HL-60 (cell line): ENCODE measurements around a stretch of chr6.

DNA sequence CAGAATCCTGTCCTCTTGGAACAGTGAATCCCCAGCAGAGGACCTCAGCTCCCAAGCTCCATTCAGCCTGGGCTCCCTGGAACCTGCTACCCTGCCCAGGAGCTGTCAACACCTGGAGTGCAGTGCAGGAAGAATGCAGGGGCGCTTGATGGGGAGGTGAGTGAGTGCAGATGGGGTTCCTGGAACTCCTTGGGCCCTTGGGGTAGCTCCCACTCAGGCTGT lies 24.3 kb upstream of the HLA-E start:
- RRBS = no CpG with 5 or more reads among the region's 1 CpG

DNA sequence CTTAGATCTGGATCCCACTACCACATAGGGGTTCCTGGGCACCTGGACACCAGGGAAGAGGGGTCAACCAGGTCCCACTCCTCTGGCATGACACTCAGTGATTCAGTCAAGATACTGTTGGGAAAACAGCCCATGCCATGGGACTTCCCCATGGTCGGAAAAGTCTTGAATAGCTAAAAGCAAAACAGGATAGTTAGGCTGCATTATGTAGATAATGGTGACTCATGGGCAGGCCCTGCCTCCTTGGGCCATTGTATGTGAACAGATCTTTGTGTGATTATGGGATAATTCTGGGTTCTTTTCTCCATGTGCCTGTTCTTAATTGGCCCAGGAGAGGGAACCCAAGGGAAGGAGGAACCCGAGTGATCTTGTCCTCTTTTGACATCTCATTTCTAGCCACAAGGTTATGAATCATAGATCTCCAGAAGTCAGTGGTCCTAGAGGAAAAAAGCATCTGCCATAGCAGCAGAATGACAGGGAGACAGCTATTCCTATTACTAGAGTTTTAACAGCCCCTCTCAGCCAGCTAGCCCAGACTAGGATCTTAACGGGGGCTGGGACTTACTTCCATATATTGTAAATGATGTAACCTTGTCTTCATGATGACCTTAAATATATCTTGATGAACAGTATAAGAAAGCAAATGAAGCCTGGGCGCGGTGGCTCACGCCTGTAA lies 7.3 kb downstream of the HLA-E start:
- RRBS = no CpG with 5 or more reads among the region's 6 CpGs

GRCh38 chr6:30599536-30600311 lies 17.3 kb downstream of the PPP1R10 start:
- RRBS = no CpG with 5 or more reads among the region's 13 CpGs

GRCh38 chr6:30613849-30614273 lies 3.2 kb downstream of the PPP1R10 start:
- RRBS = no CpG with 5 or more reads among the region's 1 CpG

DNA sequence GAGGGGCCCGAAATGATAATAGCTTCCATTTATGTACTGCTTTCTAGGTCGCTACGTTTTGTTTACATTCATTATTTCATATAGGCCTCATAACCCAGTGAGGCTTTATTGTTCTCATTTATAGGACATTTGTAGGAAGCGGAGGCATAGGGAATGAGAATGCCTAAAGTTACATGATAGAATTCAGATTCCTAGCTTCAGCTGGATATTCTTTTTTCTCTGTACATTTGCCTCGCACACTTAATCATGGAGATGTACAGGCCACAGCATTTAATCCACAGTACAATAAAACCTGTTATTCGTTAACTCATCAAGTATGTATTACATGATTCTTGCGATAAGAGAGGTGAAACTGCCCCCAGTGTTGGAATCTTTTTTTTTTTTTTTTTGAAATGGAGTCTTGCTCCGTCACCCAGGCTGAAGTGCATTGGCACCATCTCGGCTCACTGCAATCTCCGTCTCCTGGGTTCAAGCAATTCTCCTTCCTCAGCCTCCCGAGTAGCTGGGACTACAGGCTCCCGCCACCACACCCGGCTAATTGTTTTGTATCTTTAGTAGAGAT lies 1.2 kb downstream of the C6orf136 start:
- RRBS = no CpG with 5 or more reads among the region's 13 CpGs

DNA sequence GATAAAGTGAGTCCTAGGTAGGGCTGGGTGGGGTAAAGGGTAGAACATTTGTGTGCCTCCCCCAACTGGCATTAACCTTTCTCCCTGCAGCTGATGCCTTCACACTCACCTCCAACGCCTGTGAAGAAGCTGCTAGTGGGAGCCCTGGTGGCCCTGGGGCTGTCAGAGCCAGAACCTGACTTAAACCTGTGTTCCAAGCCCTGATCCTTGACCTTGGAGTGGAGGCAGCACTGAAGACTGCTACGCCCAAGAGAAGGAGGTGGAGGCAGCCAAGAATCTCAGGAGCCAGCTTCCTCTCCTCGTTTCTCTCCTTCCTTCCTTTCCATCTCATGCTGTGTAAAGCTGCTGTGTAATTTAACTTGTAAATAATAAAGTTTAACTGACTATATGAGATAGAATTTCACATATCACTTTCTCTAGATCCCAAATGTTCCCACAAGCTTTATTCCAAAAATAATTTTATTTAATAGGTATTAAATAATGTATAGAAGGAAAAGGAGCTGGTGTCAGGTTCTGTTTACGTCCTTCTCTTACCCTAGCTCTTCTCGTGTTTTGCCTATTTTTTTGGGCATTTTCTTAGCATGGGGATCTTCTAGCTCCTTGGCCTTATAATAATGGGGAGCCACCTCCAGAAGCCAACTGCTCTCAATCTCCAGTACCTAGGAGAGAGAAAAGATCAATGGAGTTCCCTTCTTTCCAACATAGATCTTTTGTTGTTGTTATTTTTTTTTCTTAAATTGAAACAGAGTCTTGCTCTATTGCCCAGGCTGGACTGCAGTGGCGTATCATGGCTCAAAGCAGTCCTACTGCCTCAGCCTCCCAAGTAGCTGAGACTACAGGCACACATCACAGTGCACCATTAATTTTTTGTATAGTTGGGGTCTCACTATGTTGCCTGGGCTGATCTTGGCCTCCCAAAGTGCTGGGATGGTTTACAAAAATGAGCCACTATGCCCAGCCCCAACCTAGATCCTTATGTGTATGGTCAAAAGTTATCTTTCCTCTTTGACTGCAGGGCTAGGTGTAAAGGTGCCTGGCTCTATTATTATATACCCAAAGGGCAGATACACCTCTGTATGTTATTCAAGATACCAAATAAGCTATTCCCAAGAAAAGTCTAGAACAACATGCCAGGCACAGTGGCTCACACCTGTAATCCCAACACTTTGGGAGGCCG lies 6.2 kb downstream of the C6orf136 start:
- RRBS = no CpG with 5 or more reads among the region's 7 CpGs

DNA sequence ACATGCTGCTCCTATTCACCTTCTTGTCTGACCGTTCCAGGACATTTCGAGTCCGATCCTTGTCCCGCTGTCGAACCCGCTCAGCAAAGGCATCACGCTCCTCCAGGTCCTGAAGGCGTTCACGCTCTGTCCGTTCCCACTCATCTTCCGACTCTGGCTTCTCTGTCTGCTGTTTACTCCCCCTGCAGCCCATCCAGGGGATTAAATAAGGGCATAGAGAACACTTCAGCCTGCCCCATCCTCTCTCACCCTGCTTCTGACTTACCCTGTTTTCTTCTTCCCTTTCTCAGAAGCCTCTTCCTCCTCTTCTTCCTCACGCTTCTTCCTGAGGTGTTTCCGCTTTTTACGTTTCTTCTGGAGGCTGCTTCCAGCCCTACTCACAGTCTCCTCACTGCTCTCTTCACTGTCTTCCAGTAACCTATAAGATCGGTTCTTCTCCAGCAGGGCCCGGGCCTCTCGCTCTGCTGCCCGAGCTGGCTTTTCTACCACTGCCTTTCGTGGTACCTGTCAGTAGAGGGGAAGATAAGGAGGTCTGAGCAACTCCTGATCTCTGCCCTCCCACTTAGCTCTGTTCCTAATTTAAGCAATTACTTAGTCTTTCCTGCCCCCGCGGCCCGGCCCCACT lies 1.9 kb downstream of the DHX16 start:
- RRBS = no CpG with 5 or more reads among the region's 22 CpGs

- RRBS = no CpG with 5 or more reads among the region's 1 CpG
These were observed 9.8 kb downstream of the MDC1 start for GRCh38 chr6:30707339-30707538.

DNA sequence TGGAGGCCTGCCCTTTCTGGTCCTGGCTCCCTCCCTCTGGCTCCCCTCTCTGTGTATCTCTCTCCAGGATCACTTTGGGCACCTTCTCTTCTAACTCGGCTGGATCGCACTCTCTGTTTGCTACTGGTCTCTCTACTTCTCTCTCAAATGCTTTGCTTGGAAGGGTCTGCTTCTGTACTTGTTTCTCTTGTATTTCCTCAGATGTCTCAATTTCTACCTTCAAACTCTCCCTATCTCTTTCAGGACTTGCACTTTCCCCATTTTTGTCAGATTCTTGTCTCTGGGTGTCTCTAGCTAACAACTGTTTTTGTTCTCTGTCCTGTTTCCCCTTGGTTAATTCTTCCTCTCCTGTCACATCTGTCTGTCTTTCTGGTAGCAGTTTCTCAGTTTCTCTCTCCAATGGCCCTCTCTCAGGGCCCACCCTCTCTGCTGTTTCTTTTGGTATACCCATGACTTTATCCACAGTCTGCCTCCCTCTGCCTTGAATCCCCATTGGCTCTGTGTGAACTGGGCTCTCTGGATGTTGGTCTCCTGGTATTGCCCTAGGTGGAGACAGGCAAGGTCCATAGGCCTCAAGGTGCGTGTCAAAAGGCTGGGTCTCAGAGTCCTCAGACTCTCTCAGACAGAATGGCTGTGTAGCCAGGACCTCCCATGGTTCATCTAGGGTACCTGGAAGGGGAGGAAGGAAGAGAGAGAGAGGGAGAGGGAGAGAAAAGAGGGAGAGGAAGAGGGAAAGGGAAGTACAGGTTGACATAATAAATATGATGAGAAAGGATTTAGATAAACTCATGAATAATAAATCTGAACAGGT lies 9.2 kb downstream of the MDC1 start:
- RRBS = no CpG with 5 or more reads among the region's 3 CpGs

GRCh38 chr6:30723433-30724021 lies 3.4 kb downstream of the TUBB start:
- RRBS = no CpG with 5 or more reads among the region's 22 CpGs

DNA sequence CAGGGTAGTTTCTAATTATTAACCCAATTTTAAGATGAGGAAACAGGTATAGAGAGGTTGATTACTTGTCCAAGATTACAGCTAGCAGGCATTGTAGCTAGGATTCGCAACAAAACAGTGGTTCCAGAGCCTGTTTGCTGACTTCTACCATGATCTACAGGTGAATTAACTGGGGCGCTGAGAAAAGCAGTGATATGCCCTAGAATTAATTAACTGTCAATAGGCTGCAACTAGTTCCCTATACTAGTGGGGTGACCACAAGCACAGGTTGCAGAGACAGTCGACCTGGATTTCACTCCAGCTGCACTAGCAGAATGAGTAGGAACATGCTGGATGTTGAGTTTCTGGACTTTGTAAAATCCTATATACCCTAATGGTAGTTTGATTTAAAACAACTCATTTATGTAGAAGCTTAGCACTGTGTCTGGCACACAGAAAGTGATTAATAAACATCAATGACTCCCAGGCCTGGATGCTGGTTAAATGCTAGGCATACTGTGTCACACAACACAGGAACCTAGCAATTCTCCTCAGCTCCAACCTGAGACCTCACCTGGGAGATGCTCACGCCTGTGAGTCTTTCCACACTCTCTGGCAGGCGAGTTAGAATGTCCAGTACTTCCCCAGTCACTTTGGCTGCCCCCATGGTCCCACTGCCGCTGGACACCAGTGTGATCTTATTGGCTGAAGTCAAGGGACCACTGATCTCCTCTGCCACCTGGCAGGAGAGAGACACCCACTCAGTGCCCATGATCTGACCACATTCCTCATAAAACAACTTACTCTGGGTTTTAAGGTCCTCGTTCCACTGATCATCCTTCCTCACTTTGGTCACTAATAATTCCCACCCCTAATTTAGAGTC lies 9.5 kb downstream of the TUBB start:
- RRBS = no CpG with 5 or more reads among the region's 7 CpGs

GRCh38 chr6:30748807-30749923 lies 4.8 kb upstream of the IER3 start:
- RRBS = no CpG with 5 or more reads among the region's 18 CpGs

GRCh38 chr6:30764051-30764701 lies 19.8 kb upstream of the IER3 start:
- RRBS = no CpG with 5 or more reads among the region's 9 CpGs

GRCh38 chr6:30768747-30769912 lies 24.8 kb upstream of the IER3 start:
- RRBS = no CpG with 5 or more reads among the region's 19 CpGs

- RRBS = 67% methylated on average over 3 of the region's 13 CpGs
These were observed 56.0 kb upstream of the DDR1 start for GRCh38 chr6:30828028-30829003.

DNA sequence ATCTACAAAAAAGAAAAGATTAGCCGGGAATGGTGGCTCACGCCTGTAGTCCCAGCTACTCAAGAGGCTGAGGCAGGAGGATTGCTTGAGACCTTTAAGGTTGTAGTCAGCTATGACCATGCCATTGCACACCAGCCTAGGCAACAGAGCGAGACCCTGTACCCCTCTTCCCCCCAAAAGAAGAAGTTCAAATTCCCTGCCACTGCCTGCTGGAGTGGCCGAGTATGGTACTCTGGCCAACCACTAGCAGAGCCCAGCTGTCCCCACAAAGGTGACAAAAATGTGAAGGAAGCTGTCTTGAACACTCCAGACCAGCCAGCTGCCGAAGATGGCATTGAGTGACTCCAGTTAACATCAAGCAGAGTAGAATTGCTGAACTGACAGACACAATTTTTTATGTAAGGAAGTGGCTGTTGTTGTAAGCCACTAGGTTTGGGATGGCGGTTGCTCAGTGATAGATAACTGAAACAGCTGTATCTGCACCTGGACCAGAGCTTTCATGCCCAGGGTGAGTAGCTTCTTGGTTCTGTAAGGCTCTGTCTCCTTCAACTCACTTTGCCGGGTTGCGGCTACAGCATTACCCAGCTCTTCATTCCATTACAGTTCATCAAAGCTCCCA lies 49.8 kb upstream of the DDR1 start:
- RRBS = no CpG with 5 or more reads among the region's 8 CpGs

GRCh38 chr6:30845154-30845689 lies 39.1 kb upstream of the DDR1 start:
- RRBS = no CpG with 5 or more reads among the region's 9 CpGs

DNA sequence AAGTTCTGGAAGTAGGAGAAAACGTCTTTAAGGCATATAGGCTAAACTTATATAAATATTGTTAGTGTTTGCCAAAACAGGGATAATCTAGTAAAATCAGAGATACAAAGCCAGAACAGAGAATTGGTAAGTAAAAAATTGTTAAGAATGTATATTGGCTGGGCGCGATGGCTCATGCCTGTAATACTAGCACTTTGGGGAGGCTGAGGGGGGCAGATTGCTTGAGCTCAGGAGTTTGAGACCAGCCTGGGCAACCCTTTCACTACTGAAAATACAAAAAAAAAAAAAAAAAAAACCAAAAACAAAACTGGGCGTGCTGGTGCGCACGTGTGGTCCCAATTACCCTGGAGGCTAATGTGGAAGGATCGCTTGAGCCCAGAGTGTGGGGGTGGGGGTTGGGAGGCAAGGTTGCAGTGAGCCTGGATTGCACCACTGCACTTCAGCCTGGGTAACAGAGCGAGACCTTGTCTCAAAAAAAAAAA lies 37.1 kb upstream of the DDR1 start:
- RRBS = no CpG with 5 or more reads among the region's 8 CpGs

GRCh38 chr6:30939320-30939973 lies 1.3 kb upstream of the MUCL3 start:
- RRBS = no CpG with 5 or more reads among the region's 5 CpGs